Vermiform appendix (tissue), 1 donor: ENCODE measurements around the gene ZCCHC8.

- PRO-cap: no peak
These were observed 22.6 kb downstream of the MORN3 start for GRCh38 chr12:121646784-121647286.

- PRO-cap: bidirectional peak, plus-strand start at chr12:121664157, minus-strand start at chr12:121663904
These were observed 5.6 kb downstream of the MORN3 start for GRCh38 chr12:121663752-121664296.

DNA sequence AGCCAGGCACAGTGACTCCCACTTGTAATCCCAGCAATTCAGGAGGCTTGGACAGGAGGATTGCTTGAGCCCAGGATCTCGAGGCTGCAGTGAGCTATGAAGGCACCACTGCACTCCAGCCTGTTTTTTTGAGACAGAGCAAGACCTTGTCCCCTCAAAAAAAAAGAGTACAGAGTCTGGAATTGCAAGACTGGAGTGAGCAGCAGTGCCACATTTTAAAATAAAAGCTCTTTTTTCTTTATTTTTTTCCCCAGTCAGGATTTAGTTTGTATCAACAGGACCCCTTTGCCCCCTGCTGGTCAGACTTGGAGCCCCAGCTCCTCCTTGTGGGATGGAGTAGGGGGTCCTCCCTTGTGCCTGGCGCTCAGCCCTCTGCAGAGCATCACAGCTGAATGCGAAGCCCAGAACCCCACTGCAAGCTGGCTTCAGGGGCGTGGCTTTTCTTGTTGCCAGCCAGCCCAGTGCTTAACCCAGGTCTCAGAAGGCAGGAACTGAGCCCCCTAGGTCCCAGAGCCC, 829 bp downstream of the MORN3 start:
- PRO-cap: no peak

GRCh38 chr12:121672961-121673595, 3.6 kb upstream of the MORN3 start:
- PRO-cap: no peak

- PRO-cap: no peak
These were observed 19.9 kb downstream of the SETD1B start for GRCh38 chr12:121823333-121824492.

DNA sequence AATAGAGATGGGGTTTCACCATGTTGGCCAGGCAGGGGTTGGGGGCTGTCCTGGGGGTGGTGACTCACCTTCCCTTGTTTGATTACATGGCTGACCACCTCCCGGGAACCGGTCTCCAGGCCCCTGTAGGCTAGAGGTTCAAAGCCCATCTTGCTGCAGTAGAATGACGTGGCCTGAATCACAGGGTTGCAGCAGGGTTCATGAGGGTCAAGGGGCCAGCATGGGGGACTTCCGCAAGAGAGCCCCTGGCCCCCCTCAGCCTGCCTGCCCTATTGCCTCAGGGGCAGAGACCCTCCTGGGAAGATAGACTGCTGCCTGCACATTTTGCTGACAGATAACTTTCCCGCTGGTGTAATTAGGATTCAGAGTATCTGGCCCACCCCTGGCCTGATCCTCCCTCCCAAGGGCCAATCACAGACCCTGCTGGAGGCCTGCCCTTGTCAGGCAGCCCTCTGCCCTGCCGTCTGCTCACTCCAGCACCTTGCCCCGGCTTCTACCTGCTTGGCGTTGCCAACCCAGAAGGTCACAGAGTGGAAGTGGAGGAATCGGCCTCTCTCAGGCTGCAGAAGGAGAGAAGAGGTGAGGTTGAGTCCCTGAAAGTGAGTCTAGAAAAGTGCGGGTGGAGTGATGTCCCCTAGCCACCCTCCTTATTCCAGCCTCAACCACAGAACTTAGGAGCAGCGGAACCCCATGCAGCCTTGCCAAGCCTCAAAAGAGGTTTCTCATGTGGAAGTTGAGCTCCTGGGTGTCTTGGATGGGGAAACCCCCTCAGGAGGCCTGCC, 1.2 kb downstream of the HPD start:
- PRO-cap: no peak

DNA sequence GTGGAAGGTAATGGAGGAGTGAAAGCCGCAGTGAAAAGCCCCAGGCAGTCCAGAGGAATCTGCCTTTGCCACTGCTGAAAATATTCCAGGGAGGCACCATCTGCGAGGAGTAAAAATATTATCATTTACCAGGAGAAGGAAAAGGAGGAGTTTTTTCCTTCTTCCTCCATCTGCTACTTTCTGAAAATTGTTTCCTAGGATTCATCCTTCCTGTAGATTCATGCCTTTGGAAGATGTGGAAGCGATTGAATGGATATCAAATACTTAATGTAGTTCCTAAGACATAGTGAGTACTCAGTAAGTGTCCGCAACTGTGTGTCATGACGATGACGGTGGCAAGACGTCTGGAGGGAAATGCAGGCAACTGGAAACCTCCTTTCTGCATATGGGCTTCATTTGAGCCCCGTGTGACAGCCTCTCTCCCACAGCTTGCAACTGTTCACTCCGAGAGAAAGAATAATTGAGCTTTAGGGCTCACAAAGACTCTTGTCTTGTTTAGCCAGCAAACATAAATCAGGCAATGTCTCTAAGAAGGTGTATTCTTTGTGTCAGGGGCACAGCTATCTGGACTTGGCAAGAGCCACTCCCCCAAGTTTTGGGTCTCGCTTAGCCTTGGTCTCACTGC, 6.9 kb downstream of the CFAP251 start:
- PRO-cap: no peak

GRCh38 chr12:122096259-122097304, 18.0 kb downstream of the MLXIP start:
- PRO-cap: no peak

GRCh38 chr12:122105797-122106303, 27.3 kb downstream of the MLXIP start:
- PRO-cap: no peak

GRCh38 chr12:122126513-122127629, 47.1 kb downstream of the IL31 start:
- PRO-cap: no peak

- PRO-cap: no peak
These were observed 43.4 kb upstream of the VPS33A start for GRCh38 chr12:122309555-122310290.

- PRO-cap: no peak
These were observed 27.9 kb downstream of the CLIP1 start for GRCh38 chr12:122394501-122395088.

- PRO-cap: no peak
These were observed 1.3 kb upstream of the CLIP1 start for GRCh38 chr12:122423797-122424086.

- PRO-cap: no peak
These were observed 24.9 kb downstream of the ZCCHC8 start for GRCh38 chr12:122475546-122476516.

DNA sequence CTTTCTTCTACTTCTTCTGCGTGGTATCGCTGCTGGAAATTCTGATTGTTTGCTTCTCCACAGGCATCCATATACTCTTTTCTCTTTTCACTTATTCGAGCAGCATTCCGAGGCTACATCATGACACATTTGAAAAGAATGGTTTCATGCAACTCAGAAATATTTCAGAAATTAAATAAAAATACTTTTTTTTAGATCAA, 18.9 kb downstream of the ZCCHC8 start:
- PRO-cap: no peak

- PRO-cap: bidirectional peak, plus-strand start at chr12:122500512, minus-strand start at chr12:122500486; bidirectional peak, plus-strand start at chr12:122500736, minus-strand start at chr12:122500756; bidirectional peak, plus-strand start at chr12:122500918, minus-strand start at chr12:122500932
These were observed at the start of gene ZCCHC8 for GRCh38 chr12:122500019-122501031. Gene ZCCHC8 (minus strand): TSS chr12:122500932.

DNA sequence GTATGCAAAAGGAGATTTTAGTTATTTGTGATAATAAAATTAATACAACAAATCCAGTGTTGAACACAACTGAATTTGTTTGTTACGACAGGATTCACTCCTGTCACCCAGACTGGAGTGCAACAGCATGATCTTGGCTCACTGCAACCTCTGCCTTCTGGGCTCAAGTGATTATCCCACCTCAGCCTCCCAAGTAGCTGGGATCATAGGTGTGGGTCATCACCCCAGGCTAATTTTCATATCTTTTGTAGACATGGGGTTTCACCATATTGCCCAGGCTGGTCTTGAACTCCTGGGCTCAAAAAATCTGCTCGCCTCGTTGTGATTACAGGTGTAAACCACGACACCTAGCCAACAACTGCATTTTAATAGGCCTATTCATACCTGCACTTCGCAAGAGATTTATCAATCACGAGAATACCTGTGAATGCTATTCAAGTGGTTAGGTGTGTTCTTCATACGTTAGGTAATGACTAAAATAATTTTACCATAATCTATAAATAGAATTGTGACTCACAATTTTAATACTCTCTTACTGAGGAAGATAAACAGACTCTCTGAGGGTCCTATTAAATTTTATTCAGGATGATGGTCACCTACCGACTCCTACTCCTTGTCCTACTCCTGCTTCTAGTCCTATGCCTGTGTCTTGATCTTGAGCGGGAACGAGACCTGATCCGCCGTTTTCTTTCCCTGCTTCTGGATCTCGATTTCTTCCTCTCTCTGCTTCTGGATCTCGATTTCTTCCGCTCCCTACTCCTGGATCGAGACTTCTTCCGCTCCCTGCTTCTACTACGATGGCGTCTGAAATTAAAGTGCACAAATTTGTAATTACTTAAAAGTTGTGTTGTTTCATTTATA, 9.9 kb downstream of the RSRC2 start:
- PRO-cap: no peak

DNA sequence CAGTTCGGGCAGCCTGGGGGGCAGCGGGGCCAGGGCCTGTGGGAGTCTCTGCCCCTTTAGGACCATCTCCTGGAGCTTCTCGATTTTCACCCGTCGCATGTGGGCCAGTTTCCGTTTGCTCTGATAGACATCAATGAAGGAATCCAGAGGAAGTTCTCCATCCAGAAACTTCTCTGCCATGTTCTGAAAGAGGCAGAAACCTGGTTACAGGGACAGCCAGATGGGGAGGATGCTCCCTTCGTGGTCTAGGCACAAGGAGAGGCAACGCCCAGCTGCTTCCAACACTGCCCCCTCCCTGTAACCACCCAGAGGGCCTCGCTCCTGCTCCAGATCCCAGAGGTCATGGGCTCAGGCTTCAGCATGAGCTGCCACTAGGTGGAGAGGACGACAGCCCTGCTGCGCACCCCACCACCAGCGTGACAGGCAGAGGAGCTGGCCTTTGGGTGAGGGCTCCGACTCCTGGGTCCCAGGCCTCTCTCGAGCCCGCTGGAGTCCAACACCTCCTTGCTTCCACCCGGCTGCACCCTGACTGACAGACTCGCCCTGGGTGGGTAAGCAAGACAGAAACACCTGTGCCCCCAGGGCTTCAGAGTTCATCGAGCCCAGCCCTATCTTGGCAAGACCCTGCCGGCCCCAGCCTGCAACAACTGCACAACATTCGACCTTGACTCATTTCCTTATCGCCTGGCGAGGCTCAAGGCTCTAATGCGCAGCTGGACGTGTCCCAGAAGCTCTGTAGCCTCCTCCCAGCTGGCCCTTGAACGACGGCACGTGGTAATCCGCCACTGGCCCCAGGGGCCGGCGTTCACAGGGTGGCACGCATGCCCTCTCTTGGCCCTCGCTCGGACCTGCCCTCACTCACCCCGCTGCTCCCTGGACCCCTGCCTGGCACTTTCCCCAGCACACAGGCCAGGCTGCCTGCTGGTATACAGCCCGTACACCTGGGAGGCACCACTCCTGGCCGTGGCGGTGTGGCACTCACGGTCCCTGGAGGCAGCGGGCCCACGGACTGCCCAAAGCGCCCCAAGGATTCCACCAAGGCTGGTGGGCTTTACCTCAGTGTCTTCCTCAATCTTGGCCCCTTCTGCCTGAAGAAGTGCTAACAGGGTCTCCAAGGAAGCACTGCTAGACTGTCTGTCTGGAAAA, 28.1 kb downstream of the VPS37B start:
- PRO-cap: no peak

DNA sequence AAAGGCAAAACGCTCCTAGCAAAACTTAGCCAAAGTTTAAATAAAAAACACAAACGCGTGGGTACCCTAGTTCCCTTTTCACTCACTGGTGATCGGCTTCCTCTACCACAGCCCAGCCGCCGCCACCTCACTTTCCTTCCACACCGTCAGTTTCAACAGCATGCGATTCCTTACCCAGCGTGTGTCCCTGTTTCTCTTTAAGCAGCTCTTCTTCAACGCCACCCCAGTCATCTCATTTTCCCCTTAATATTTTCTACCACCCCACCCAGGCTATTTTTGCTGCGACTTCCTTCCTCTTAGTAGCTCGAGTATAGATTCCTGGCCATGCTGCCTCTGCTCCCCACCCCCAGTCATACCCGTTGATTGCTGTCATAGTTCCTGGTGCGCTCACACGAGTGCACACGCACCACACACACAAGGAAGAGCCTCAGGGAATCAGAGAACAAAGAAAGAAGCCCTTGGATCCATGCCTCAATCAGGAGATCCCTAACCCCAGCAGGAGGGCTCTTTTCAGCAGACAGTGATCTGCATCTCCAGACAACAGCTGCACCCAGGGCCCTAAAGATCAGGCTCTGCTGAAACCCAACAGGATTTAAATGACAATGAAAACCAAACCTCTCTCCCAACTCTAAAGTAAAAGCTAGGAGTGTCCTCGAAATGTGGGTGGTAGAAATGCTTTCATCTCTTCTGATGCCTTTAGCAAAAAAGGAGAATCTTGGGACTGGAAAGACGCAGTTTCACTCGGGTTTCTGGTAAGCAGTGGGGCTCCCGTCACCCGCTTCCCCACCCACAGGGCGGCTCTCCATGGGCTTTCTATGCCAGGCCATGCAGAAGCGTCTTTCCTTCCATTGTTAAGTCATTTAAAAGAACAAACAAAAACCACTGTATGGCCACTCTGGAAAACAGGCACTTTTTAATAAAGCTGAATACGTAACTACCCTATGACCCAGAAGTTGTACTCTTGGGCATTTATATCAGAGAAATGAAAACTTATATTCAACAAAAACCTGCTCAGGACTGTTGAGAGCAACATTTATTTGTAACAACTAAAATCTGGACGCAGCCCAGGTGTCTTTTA, 23.8 kb downstream of the VPS37B start:
- PRO-cap: bidirectional peak, plus-strand start at position 417 of the sequence, minus-strand start at position 203 of the sequence

GRCh38 chr12:122898156-122898467, 2.2 kb upstream of the VPS37B start:
- PRO-cap: no peak